ENCODE results near the gene PCBP2.

- PRO-cap: no peak
These were observed 4.4 kb downstream of the PRR13 start for GRCh38 chr12:53445855-53446416.

DNA sequence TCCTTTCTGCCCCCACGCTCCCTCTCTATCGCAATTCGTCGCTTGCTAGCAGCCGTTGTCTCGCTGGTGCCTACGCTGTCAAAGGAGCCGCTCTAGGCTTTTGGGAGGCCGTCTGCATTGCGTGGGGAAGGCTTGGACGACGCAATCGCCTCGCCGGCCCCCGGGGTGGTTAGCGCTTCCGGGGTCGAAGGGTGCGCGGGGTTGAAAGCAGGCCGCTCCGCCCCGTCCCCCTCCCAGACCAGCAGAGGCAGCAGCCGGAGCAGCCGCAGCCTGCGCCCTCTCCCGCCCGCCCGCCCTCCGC lies at the start of gene PCBP2:
Gene PCBP2 (plus strand): TSS at position 233 of the 301 bp plus-strand sequence.
- PRO-cap: bidirectional peak, plus-strand start at position 233 of the sequence, minus-strand start outside the sequence

DNA sequence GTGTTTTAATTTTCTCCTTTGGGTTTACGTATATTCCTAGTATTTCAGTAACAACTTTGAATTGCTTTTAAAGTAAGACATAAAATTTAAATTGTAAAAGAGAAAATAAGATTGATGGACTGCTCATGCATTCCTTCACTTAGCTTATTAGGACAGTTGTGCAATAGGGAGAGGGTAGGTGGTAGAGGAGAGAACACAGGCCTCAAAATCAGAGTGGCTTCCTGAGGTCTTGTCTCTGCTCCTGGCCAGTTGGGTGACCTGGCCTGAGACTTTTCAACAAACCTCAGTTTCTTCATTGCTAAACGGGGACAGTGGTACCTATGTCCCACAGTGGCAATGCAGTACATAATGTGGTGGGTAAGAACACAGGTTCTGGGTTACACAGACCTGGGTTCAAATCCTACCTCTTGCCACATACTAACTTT lies 2.6 kb downstream of the MAP3K12 start:
- PRO-cap: no peak

- PRO-cap: no peak
These were observed 34.7 kb downstream of the ATF7 start for GRCh38 chr12:53591480-53591948.

DNA sequence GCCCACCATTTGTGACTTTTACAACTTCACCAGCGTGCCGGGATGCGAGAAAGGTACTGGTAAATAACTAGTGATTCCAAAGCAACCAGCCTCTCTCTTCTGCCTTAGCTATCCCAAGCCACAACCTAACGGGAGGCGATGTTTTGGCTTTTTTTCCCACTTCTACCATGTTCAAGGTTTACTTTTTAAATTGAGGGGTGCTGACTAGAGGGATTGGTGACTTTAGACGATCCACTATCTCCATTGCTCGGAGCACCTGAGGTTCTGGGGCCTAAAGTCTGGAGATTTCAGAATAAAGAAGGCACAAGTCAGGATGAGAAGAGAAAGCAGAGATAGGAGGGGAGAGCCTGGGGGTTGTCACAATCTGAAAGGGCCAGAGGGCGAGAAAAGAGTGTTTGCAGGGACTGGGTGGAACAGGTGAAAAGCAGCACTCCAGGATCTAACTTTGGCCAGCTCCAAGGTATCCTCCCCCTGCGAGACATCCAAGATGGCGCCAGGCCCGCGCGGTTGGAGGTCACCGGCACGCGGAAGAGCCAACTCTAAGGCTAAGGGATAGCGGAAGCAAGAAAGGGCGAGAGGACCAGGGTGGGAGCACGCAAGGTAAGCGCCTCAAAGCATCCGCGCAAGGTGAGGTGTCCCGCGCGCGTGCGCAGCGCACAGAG lies 384 bp downstream of the ATP5MC2 start:
- PRO-cap: bidirectional peak, plus-strand start at position 481 of the sequence, minus-strand start at position 447 of the sequence

GRCh38 chr12:53676744-53677073 lies 826 bp upstream of the ATP5MC2 start:
- PRO-cap: no peak

DNA sequence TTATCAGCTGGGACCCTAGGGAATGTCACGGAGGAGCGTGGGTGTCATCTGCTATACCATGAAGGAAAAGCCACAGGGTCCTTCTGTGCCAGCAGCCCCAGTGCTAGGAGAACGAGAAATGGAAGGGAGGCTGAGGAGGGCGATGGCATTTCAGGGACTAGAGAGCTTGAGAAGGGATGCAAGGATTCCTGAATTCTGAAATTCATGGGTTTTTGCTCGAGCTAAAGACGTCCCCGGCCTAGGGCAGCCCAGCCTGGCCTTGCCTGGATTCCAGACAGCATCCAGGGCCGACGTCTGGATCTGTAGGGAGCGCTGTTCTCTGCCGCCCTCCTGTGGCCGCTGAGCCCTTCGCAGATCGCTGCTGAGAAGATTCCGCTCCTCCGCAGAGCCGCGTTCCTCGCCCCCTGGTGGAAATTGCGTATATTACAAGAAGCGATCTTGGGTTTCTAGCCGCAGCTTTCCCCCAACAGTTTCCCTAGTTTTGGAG lies 19.2 kb upstream of the CALCOCO1 start:
- PRO-cap: no peak

DNA sequence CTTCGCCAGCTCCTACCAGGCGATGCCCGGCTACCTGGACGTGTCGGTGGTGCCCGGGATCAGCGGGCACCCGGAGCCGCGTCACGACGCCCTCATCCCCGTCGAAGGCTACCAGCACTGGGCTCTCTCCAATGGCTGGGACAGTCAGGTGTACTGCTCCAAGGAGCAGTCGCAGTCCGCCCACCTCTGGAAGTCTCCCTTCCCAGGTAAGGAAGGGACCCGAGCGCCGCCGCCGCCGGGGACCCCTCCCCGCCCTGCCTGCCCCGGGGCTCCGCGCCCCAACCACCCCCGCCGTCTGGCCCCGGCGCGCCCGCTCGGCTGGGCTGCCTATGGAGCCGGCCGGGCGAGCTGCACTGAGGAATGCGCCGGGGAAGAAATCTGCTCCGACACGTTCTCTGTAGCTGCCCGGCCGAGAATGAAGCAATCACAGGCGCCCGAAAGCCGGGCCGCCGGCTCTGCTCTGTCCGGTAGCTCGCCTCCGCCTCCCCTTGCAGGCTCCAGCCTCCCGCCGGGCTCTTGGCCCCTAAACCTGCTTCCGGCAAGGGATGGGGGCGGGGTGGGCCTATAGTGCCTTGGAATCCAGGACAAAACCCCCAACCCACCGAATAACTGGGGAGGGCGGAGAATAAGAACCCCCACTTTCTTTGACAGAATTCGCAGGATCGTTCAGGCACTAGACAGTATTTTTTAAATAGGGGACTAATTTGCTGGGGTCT lies 964 bp downstream of the HOXC13 start:
- PRO-cap: no peak

DNA sequence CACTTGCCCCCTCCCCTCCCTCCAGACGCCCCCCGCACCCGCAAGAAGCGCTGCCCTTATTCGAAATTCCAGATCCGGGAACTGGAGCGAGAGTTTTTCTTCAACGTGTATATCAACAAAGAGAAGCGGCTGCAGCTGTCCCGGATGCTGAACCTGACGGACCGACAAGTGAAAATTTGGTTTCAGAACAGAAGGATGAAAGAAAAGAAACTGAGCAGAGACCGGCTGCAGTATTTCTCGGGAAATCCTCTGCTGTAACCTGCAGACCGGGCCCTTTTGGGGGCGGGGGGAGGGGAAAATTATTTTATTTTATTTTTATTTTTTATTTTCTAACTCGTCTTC lies 2.2 kb downstream of the HOXC11 start:
- PRO-cap: no peak

- PRO-cap: no peak
These were observed 1.4 kb downstream of the HOXC10 start for GRCh38 chr12:53986067-53987045.

DNA sequence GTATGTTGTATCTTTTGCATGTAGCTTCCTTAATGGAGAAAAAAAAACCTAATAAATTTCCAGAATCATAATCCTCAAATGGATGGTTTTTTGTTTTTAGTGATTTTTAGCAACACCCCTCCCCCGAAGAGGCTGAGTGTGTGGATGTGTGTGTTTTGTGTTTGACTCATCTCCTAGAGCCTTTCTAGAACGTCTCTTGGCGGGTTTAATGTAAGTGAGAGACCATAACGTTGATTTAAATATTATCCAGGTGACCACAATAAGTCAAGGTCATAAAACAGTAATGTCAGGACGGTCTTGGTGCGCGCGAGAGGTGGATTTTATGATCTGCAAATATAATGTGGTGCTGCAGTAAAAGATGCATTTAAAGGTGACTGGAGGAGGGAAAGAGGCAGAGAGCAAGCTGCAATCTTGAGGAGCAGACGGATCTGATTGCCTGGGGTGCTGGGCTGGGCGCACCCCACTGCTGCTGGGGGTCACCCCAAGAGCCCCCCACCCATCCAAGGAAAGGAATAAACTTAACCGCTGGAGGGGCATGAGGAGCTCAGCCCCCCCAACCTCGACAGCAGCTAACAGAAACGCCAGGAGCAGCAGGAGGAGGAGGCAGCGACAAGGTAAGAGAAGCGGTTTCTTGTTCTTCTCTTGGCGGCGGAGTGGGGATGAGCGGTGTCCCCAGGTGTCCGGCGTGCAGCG lies 5.4 kb downstream of the HOXC10 start:
- PRO-cap: no peak

- PRO-cap: no peak
These were observed 7.3 kb upstream of the HOXC9 start for GRCh38 chr12:53992527-53993124.

DNA sequence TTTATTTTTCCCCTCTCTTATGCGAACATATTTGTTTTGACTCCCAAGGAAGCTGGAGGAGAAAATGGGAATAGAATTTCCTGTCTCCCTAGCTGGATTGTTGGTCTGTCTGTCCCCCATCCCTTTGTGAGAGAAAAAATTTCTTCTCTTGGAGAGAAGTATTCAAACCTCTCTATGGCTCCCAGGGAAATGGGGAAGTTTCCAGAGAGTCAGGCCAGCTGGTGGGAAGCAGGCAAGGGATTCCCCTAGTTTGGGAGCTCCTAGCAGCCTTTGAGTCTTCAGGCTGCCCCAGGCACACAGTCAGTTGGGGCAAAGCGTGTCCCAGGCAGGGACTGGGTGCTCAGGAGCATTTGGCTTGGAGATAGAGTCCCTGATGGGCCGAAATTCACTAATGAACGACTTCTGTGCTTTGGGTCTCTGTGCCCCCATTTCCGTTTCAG lies 6.8 kb upstream of the HOXC9 start:
- PRO-cap: no peak

GRCh38 chr12:53996220-53996740 lies 3.7 kb upstream of the HOXC9 start:
- PRO-cap: no peak

DNA sequence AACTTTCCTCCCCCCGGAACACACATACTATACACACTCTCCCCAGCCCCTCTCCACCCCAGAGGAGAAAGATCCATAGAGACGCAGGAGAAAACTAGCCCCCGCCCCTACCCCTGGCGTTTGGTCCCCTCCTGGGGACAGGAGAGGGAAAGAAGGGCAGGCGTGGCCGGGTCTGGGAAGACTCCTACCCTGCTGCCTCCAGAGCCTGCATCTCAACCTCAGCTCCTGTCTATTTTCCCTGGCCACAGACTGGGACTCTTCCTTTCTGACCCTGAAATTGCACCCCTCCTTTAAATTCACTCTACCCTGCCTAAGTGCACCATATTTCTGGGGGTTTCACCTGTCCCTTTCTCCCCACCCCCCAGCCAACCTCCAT lies 1.6 kb upstream of the HOXC9 start:
- PRO-cap: no peak

- PRO-cap: no peak
These were observed 2.1 kb upstream of the HOXC8 start for GRCh38 chr12:54006564-54007169.

DNA sequence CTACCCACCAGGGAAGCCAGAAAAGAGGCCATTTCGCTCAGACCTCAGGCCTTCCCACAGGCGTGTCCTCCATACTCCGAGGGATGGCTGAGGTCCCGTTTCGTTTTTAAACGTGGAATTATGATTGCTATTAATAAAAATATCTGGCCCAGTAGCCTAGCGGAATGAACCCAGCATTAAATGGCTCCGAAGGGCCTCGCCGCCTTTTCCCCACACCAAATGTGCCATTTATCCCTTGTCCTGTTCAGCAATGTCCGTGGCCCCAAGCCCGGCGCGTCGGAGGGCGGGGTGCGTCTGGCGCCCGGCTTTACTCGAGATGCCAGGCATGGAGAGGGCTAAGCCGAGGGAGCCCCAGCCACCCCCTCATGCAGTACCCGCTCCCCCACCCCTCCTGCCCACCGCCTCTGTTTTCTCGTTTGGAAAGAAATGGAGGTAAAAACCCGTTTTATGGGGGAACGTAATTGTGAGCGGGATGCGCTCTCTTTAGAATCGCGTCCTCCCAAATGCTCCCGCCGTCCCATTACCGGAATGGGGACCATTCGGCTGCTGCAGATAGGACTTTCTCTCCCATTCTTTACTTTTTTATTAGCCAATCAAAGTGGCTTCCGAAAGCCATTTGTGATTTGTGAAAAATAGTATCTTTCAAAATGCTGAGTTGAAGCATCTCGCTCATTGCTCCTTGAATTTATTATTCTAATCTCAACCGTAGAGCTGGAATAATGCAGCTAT lies 5.8 kb downstream of the HOXC8 start:
- PRO-cap: no peak

DNA sequence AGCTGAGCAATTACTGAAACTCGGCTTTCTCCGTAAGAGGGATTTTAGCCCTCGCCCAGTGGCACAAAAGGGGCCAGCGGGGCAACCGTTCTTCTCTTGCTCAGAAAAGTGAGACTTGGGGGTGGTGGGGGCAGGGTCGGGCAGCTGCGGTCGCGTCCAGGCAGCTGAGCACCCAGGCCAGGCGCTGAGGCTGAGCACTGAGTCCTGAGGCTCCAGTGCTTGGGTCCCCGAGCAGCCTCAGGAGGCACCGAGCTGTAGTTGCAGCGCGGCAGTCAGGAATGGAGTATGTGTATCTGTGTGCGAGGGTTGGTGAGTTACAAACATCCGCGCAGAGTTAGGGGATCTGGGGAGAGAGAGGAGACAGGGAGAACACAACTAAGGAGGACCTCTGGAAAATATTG lies 4.1 kb upstream of the HOXC6 start:
- PRO-cap: no peak

DNA sequence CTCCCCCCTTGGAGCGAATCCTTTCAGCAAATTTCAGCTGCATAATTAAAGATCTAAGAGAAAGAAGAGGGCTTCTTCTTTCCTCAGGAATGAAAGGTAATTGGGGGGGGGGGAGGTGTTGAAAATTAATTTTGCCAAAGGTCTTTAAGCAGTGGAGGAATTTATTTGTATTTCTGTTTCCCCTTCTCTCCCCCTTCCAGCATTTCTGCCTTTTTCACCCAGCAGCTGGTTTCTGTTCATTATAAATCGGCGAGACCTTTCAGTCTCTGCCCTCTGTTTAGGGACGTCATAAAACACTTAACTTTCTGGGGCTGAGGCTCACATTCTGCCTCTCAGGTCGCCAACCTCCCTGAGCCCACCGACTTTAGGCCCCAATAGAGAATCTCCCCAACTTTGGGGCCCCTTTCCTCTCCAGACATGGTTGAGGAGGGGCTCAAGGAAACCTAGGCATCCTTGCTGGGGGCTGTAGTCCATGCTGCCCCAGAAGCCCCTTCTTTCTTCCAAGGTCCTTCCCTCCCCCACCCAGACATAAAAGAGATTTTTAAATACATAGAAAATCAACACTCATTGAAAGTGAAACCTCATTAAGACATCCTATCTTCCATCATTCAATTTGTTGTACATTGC lies 2.7 kb upstream of the HOXC6 start:
- PRO-cap: no peak

GRCh38 chr12:54220196-54220617 lies 31.4 kb upstream of the SMUG1 start:
- PRO-cap: no peak